ENCODE measurements around a stretch of chr15.

- PRO-cap, 3 experiments = no peak in any of the 3 experiments
- RAMPAGE, long total RNA, 4 experiments = no peak in any of the 4 experiments
- RRBS = no CpG with 5 or more reads among the region's 13 CpGs
Measured at GRCh38 chr15:79078695-79079558, 11.7 kb downstream of the RASGRF1 start.

- PRO-cap, 3 experiments = no peak in any of the 3 experiments
- RAMPAGE, long total RNA, 4 experiments = no peak in any of the 4 experiments
- RRBS = no CpG with 5 or more reads among the region's 4 CpGs
Measured at GRCh38 chr15:79344306-79345083, 33.6 kb downstream of the TMED3 start.

- PRO-cap, 3 experiments = no peak in any of the 3 experiments
- RAMPAGE, long total RNA, 4 experiments = no peak in any of the 4 experiments
- RRBS = no CpG with 5 or more reads among the region's 3 CpGs
Measured at GRCh38 chr15:79507208-79507501, 75.0 kb downstream of the MINAR1 start.

- PRO-cap, 3 experiments = no peak in any of the 3 experiments
- RAMPAGE, long total RNA, 4 experiments = no peak in any of the 4 experiments
- RRBS = no CpG with 5 or more reads among the region's 5 CpGs
Measured at GRCh38 chr15:79883436-79884071, 13.3 kb downstream of the MTHFS start.

- PRO-cap, 3 experiments = no peak in any of the 3 experiments
- RAMPAGE, long total RNA, 4 experiments = no peak in any of the 4 experiments
- RRBS = no CpG with 5 or more reads among the region's 5 CpGs
Measured at GRCh38 chr15:79895689-79896269, 1.0 kb downstream of the MTHFS start.

DNA sequence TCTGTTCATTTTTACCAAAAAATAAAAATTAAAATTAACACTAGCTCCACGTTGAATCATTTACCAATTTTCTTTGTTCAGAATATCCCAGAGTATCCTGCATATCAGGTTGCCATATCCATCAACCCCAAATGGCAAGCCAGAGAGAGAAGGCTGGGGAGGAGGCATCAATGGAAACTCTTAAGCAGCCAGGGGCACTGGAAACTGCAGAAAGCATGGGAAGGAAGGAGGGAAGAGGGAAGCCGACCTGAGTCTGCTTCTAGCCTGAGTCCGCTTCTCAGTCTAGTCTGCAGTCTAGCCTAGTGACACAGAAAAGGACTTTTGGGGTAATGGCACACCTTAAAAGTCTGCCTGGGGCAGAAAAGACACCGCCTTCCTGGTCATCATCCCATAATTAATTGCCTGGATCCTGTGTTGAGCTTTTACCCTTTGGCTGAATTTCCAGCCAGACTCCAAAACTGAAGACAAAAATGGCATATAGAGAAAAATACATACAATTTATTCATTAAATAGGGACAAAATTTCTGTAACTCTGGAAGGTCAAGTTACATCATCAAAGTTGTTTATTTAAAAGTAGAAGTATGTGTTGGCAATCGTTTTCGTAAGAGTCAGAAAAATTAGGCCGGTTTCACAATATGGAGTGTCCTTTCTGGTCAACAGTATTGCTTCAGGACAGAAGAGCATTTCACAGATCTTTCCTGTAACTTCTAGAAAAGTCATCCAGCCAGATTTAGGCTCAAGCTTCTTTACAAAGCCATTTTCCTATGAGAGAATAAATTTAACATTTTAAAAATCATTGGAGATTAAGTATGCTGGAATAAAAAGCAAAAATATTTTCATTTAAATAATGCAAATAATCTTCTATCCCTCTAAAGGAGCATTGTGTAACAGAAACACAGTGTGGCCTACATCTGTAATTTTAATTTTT is 1.8 kb upstream of the MTHFS start:
- PRO-cap, 3 experiments = peak in 1 of 3 experiments; most common minus-strand start position 610 of the sequence (in 1)
- RAMPAGE, long total RNA, 4 experiments = no peak in any of the 4 experiments
- RRBS = no CpG with 5 or more reads among the region's 7 CpGs

DNA sequence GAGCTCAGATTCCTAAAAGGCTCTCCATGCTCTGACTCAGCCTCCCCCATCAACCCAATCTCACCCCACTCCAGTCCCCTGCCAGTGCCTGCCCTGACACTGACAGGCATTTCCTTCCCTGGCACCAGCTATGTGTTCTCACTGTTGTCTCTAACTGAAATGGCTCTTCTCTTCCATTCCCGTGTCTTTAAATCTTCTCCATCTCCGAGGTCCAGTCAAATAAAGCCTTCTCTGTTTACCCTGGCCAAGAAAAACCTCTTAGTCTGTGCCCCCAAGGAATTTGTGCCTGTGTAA is 7.4 kb upstream of the BCL2A1 start:
- PRO-cap, 3 experiments = no peak in any of the 3 experiments
- RAMPAGE, long total RNA, 4 experiments = no peak in any of the 4 experiments
- RRBS = no CpG with 5 or more reads among the region's 2 CpGs

DNA sequence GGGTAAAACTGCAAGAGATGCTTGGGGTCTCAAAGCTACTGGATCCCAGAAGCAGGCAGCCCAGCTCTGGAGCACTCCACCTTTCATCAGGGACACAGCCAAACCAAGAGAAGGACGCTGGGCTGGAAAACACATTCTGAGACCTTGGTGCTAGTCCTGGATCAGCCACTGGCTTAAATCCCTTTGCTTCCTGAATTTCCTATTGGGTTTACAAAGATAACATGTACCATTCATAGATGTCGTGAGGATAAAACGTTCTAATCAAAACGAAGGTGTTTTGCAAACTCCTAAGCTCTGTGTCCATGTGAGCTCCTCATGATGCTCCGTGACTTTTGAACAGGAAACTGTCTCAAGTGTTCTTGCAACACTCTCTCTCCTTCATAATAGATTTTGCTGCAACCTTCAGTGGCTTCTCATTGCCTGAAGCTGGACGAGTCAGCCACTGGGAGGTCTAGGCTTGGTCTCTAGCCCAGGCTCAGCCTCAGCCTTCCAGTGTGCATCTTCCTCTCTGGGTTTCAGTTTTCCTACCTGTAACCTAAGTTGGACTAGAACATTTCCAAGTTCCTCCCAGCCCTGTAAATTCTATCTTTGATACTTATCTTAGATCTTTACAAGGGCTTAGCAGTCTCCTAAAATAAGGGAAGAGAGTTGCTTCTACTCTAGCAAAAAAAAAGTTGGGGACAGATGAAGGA is 18.6 kb upstream of the BCL2A1 start:
- PRO-cap, 3 experiments = peak in 1 of 3 experiments; most common plus-strand start position 416 of the sequence (in 1)
- RAMPAGE, long total RNA, 4 experiments = no peak in any of the 4 experiments
- RRBS = no CpG with 5 or more reads among the region's 6 CpGs

DNA sequence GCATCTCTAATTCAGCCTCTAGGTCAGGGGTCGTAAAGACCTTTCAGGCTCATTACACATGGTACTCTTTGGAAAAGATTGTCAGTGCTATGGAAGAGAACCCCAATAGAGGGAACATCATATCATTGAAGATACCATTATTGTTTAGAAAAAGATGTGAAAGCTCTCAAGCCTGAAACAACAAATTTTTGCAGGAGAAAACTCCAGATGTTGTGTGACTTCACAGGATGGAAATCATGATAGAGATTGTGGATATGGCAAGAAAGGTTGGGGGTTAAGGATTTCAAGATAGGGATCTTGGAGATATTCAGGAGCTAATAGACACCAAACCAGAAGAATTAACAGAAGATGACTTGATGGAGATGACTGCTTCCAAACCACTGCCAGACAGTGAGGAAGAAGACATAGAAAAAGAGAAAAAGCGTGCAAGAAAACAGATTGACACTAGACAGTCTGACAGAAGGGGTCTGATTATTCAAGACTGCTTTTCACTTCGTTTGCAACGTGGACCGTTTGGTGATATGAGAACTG is 18.3 kb upstream of the FAH start:
- PRO-cap, 3 experiments = no peak in any of the 3 experiments
- RAMPAGE, long total RNA, 4 experiments = no peak in any of the 4 experiments
- RRBS = no CpG with 5 or more reads among the region's 5 CpGs

- PRO-cap, 3 experiments = peak in 3 of 3 experiments; most common plus-strand start chr15:80179485 (in 1); most common minus-strand start chr15:80179179 (in 3)
- RAMPAGE, long total RNA, 4 experiments = no peak in any of the 4 experiments
- RRBS = no CpG with 5 or more reads among the region's 21 CpGs
Measured at GRCh38 chr15:80178856-80179885, 26.4 kb downstream of the FAH start.

GRCh38 chr15:80242666-80243395 is 9.2 kb downstream of the CTXND1 start:
- PRO-cap, 3 experiments = peak in 1 of 3 experiments; most common plus-strand start chr15:80243025 (in 1); most common minus-strand start chr15:80242903 (in 1)
- RAMPAGE, long total RNA, 4 experiments = no peak in any of the 4 experiments
- RRBS = no CpG with 5 or more reads among the region's 3 CpGs

DNA sequence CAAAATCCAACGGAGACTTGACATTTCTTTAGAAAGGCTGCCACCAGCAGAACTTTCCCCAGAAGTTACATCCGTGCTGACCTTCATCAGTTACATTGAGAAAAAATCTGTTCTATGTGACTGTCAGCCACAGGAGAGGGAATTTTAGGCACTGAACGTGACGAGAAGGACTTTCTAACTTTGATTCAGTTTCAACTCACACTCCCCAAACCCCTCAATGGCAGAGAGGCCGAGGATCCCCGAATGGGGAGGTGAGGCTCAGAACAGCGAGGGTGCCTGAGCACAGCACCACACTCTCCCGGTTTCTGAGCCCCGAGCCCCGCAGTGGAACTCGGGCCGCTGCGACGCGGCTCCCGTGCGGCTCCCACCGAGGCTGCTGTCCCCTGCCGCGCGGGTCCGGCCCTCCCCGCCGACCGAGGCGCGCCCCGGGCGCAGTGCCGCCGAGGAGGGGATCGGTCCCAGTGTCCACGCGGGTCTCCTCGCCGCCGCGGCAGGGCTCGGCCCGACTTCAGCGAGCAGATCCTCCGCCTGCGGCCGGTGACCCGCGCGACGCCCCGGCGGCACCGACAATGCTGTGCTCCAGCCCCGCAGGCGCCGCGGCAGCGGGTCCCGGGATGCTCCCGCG is 527 bp downstream of the CTXND1 start:
- PRO-cap, 3 experiments = peak in 3 of 3 experiments; most common plus-strand start position 261 of the sequence (in 2); most common minus-strand start position 571 of the sequence (in 2)
- RAMPAGE, long total RNA, 4 experiments = no peak in any of the 4 experiments
- RRBS = 1% methylated on average over 30 of the region's 59 CpGs

GRCh38 chr15:80252646-80253045 is 633 bp upstream of the CTXND1 start:
- PRO-cap, 3 experiments = no peak in any of the 3 experiments
- RAMPAGE, long total RNA, 4 experiments = no peak in any of the 4 experiments
- RRBS = no CpG with 5 or more reads among the region's 5 CpGs

- PRO-cap, 3 experiments = no peak in any of the 3 experiments
- RAMPAGE, long total RNA, 4 experiments = no peak in any of the 4 experiments
- RRBS = no CpG with 5 or more reads among the region's 12 CpGs
Measured at GRCh38 chr15:80584470-80585145, 110.5 kb upstream of the ABHD17C start.

DNA sequence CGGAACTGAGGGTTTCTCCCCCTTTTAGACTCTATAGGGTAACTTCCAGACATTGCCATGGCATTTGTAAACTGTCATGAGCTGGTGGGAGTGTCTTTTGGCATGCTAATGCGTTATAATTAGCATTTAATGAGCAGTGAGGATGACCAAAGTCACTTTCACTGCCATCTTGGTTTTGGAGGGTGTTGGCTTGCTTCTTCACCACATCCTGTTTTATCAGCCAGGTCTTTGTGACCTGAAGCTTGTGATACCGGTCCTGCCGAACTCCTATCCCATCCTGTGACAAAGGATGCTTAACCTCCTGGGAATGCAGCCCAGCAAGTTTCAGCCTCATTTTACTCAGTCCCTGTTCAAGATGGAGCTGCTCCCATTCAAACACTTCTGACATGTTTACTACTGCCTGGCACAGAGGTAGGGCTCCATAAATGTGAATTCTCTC is 15.7 kb upstream of the ABHD17C start:
- PRO-cap, 3 experiments = no peak in any of the 3 experiments
- RAMPAGE, long total RNA, 4 experiments = no peak in any of the 4 experiments
- RRBS = no CpG with 5 or more reads among the region's 4 CpGs

GRCh38 chr15:81159453-81159652 is 25.3 kb downstream of the CFAP161 start:
- PRO-cap, 3 experiments = no peak in any of the 3 experiments
- RAMPAGE, long total RNA, 4 experiments = no peak in any of the 4 experiments
- RRBS = no CpG with 5 or more reads among the region's 3 CpGs

DNA sequence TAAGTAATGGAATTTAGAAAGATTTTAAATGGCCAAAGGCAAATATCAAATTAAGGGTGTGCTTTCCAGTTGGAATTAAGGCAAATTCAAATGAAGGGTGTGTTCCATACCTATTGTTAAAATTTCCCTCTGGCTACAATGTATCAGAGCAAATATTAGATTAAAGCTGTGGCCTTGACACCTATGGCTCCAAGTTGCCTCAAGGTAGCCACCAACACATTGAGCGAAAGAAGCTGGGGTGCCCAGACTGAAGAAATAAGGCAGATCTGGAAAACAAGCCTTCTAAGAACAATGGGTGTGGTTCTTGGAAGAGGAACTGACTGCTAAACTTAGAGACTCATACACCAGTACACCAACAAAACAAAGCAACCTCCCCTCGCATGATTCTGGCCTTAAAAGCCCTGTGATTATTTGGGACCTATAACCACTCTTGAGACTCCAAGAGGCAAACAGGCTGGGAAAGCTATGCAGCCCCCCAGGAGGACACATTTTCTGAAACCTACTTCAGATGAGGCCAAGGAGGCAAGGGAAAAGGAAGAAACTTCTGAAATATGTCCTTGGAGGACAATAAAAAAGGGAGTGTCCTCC is 29.4 kb upstream of the IL16 start:
- PRO-cap, 3 experiments = no peak in any of the 3 experiments
- RAMPAGE, long total RNA, 4 experiments = no peak in any of the 4 experiments
- RRBS = no CpG with 5 or more reads among the region's 2 CpGs

DNA sequence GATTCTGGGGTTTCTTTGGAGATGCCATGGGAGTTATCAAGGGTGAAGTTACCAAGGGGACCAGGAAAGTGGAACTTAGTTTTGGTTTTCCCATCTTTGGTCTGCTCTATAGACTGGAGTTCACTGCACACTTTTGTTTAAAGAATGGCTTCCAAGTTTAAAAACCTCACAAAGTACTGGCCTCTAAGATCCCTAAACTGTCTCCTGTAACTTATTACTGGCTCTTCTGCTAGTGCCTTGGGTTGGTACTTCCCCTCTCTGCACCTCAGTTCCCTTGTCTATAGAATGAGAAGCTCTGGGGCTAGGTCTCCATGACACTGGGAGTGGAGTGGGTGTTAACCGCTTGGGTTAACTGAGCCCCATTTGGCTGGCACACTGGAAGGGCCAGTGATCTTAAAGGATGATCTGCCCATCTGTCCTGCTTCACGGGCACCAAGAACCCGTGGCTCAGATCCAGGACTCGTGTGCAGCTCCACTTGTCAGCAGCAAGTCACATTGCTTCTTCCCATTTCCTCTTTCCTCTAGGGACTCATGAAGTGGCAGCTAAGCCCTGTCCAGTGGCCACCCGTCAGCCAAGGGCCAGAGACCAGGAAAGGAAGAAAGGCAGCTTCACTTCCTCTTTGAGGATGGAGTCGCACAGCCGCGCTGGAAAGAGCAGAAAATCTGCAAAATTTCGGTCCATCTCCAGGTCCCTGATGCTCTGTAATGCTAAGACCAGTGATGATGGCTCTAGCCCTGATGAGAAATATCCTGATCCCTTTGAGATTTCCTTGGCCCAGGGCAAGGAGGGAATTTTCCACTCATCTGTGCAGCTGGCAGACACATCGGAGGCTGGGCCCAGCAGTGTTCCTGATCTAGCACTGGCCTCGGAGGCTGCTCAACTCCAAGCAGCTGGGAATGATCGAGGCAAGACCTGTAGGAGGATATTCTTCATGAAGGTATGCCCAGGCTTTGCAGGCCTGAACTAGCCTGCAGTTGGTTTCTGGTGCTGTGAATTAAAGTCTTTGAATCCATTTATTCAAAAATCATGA is 28.4 kb downstream of the IL16 start:
- PRO-cap, 3 experiments = no peak in any of the 3 experiments
- RAMPAGE, long total RNA, 4 experiments = no peak in any of the 4 experiments
- RRBS = no CpG with 5 or more reads among the region's 12 CpGs

- PRO-cap, 3 experiments = no peak in any of the 3 experiments
- RAMPAGE, long total RNA, 4 experiments = no peak in any of the 4 experiments
Measured at GRCh38 chr15:81275919-81276214, 48.1 kb downstream of the STARD5 start.

DNA sequence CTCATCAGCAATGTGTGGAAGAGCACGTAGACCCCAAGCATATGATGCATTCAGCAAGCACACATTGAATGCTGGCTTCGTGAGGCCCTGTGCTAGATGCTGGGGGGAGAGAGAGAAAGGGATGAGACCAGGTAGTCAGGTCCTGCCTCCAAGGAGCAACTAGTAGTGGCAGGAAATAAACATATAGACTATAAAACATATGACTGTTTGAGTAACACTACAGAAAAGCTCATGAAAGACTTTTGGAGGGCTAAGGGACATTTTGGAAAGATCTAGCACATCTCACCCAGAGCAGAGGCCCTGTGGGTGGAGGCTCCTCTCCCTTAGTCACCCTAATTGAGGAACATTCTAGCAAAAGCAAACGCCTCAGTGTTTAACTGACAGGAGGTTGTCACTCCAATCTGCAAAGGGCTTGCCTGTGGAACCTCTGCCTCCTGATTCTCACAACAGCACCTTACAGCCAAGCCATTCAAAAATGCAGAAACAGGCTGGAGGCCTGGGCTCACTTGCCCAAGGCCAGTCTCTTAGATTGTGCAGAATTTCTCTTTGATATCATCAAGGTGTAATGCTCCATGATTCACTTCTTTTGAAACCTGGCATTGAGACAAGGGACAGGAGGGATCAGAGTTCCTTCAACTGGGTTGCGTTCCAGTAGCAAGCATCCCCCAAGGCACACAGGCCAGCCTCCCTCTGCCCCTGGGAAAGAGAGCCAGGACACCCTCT is 26.1 kb downstream of the STARD5 start:
- PRO-cap, 3 experiments = peak in 1 of 3 experiments; most common plus-strand start position 399 of the sequence (in 1); most common minus-strand start position 338 of the sequence (in 1)
- RAMPAGE, long total RNA, 4 experiments = no peak in any of the 4 experiments
- RRBS = no CpG with 5 or more reads among the region's 4 CpGs

Measured in adrenal gland (tissue), 7 donors.